Measurements from ENCODE around the gene ZCCHC2.

GRCh38 chr18:62450789-62451496, 71.9 kb upstream of the ZCCHC2 start:
- PRO-cap, result no peak

DNA sequence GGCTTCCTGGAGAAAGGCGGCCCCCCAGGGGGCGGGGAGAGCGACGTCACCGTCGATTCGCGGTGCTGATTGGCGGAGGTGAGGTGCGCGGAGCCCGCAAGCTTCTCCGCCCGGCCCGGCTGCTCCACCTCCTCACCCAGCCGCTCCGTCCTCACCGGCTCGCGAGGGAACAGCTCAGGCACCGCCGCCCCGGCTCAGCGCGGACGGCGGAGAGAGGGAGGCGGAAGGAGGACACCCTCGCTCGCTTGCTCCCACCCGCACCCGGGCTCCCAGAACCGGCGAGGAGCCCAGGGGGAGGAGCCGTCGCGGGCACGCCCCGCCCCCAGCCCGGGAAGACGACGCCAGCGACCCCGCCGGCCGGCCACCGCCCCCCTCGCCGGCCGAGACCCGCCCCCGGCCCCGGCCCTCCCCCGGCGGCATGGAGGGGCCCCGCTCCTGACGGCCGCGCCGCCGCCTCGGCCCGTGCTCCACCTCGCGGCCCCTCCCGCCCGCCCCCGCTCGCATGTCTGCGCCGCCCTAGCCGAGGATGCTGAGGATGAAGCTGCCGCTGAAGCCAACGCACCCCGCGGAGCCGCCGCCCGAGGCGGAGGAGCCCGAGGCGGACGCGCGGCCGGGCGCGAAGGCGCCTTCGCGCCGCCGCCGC, at the start of gene ZCCHC2:
Gene ZCCHC2 (plus strand): TSS at position 127 of the 643 bp plus-strand sequence.
- PRO-cap, result bidirectional peak, plus-strand start at position 154 of the sequence, minus-strand start outside the sequence; bidirectional peak, plus-strand start at position 200 of the sequence, minus-strand start at position 205 of the sequence; bidirectional peak, plus-strand start at position 532 of the sequence, minus-strand start at position 269 of the sequence

GRCh38 chr18:62523542-62523663, 578 bp downstream of the ZCCHC2 start:
- PRO-cap, result no peak

- PRO-cap, result no peak
Measured at GRCh38 chr18:62610725-62611381, 88.0 kb downstream of the ZCCHC2 start.

GRCh38 chr18:62651013-62651430, 64.3 kb upstream of the PHLPP1 start:
- PRO-cap, result no peak

- PRO-cap, result no peak
Measured at GRCh38 chr18:62978264-62979361, 263.3 kb downstream of the PHLPP1 start.

DNA sequence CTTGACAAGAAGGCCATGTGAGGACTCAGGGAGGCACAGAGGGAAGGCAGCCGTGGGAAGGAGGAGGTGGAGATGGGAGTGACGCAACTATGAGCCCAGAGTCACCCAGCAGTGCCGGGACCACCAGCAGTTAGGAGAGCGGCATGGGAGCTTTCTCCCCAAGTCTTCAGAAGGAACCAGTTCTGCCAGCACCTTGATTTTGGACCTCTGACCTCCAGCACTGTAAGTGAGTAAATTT, 257.2 kb downstream of the BCL2 start:
- PRO-cap, result no peak

DNA sequence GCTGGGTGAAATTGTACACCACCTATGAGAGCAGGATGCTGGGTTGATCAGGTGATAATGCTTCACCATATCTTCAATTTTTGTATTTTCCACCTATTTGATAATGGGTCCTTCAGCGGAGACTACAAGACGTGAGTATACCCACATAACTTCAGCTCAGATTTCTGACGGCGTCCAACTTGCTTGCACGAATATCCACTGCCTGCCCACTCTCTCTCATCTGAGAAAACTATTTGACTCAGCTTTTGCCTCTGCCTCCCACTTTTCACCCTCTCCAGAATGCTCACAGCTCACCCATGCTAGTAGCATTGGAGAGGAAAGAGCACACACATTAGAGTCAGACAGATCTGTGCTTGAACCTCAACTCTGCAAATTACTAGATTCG, 166.8 kb downstream of the BCL2 start:
- PRO-cap, result no peak

GRCh38 chr18:63206718-63207579, 112.6 kb downstream of the BCL2 start:
- PRO-cap, result no peak

DNA sequence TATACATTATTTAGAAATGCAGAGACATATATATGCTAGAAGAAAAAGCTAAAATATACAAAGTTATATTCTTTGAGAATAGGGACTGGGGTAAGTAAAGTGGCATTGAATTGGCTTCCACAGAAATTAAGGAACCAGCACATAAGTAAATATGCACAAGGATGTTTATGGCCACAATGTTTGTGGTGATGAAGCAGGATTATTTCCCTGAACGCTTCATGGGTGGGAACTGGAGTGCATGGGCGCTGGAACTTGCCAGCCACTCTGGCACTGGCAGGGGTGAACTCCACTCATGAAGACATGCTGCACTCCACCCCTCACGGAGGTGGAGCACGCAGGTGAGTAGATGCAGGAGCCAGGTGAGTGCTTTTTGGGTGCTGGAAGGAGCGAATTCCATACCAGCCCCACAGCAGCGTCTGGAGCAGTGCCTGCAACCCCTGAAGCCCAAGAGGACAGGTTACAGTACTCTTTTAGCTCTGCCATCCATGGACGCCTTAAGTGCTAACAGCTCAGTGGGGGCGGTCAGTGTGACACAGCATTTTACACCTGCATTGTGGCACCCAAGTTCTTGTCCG, 94.1 kb downstream of the BCL2 start:
- PRO-cap, result no peak

- PRO-cap, result no peak
Measured at GRCh38 chr18:63267940-63268399, 51.6 kb downstream of the BCL2 start.

- PRO-cap, result no peak
Measured at GRCh38 chr18:63271887-63272384, 47.6 kb downstream of the BCL2 start.

DNA sequence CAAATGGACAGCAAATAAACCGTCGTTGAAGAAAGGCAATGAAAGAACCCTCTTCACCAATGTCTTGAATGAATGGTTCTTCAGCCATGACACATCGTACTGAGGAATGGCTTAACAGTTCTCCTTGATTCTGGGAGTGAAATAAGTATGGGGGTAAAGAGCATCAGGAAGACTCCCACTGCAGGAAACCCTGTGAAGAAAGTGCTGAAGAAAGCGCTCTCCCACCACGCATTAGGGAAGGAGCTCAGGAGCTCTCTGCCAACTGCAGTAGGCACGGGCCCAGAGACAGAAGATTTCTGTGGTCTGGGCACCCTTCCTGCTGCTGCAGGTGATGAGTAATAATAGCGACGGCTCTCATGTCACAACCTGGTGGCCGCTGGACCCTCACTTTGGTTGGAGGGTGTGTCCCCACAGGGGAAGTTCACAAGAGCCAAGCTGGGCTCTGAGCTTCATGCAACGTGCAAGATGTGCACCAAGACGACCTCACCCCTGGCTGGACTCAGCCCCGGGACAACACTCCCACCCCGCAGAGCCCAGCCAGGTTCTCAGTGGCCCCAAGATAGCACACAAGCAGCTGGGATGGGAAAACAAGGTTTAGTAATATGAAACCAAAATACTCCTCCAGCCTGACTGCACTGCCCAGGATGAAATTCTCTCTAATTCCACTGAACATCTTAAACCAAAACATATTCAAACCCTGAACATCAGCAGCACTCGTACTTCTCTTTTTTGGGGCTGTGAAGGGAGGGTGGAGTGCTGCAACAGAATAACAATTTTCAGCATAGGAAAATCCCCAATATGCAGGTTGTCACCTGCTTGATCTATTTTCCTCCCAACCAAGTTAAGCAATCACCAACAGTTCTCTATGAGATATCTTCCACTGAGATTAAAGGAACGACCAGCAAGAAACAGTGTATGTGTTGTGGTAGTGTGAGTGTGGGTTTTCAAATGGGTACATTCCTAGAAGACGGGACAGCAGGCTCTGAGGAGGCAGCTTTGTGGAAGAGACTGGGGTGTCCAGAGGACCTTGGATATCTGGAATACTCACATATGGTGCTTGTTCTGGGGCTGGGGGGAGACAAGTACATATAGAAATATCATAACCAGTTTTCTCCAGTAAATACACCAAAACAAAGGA, 26.6 kb downstream of the BCL2 start:
- PRO-cap, result no peak

- PRO-cap, result no peak
Measured at GRCh38 chr18:63417319-63418022, 4.8 kb downstream of the VPS4B start.

GRCh38 chr18:63458016-63458339, 18.8 kb upstream of the SERPINB5 start:
- PRO-cap, result no peak

GRCh38 chr18:67077194-67077579, 439.3 kb downstream of the DSEL start:
- PRO-cap, result no peak

GRCh38 chr18:67359963-67360534, 156.5 kb downstream of the DSEL start:
- PRO-cap, result bidirectional peak, plus-strand start at chr18:67360411, minus-strand start at chr18:67360300

GRCh38 chr18:67599273-67599780, 82.8 kb upstream of the DSEL start:
- PRO-cap, result no peak

DNA sequence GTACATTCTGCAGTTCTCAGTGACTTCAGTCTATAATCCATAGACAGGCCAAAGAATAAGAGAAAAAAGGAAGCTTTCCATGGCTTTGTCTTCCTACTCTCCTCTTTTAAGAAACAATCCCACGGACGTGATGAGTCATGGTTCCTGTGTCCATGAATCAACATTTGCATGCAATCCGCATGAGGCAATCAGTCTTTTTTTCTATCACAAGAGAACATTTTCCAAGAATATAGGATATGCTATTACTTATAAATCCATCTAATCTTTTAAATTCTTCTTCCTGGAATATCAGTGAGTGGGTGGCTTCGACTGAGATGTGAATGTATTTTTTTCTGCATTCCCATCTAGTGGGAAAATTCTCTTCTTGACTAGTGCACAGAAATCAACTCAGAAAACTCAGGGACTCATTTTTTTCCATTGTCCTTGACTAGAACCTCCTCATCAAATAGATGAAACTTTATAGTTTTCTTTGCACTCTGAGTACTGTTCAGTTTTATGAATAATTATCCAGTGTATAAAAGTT, 43.1 kb downstream of the CCDC102B start:
- PRO-cap, result no peak

DNA sequence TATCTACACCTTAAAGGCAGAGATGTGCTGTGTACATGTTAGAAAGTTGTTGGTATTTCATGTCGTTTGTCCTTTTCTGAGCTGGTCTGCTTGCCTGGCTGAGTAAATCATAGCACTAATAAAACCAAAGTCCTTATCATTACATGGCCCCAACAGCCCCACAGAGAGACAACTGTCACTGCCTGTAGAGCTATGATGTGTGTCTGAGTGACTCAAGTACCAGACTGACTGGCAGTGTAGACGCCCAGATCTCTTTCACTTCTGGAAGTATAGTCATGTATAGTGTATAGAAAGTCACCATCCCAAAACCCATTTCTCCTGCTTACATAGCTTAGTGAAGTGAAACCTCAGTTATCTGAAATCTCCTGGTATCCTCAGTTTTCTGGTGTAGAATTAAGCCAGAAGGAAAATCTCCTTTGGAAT, 4.4 kb downstream of the SOCS6 start:
- PRO-cap, result no peak

All from ascending aorta (tissue), 1 donor.